Zone of skin (tissue), 1 donor: ENCODE measurements around the genes UGT8, SYNPO2 and FABP2.

DNA sequence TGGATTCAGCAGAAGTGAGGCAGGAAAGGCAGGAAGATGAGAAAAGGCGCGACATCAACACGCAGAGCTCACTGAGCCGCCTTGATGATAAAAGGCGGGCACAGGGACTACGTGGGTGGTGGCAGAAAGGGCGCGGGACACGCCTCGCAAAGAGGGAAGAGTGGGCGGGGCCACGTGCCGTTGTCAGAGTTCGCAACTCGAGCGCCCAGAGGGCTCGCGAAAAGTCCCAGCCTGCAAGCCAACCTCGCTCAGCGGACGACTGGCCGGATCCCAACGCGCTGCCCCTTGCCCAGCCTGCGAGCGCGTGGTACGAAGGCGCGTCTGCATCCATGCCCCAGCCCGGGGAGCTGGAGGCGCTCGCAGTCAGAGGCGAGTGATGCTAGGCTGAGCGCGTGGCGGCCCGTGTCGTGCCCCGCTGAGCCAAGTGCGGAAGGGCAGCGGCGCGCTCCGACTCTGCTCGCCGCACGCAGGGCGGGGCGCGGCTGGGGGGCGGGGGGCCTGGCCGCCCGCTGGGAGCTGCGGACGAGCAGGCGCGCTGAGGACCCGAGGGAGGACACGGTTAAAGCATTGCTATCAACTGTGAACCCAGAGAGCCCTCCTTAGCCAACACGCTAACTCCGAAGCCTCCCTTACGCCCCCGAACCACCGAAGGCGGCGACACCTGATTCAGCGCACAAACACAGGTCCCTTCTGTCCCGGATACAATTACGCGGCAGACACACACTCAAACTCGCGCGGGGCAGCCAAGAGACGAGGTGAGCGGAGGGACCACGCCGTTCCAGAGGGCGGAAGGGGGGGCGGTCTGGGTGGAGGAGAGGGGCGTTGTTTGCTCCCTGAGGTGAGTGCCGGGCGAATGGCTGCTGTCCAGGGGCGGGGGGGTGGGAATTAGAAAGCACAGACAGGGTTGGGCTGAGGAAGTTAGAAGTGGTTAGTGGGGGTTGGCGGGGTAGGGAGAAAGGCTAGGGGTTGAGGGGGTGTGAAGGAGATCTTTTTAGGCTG lies at the start of gene UGT8:
TSS of gene UGT8 (plus strand) at position 588 of the 999 bp plus-strand sequence.
- RRBS, result 2% methylated on average over 8 of the region's 85 CpGs

GRCh38 chr4:117325308-117325727 lies 239.9 kb upstream of the TRAM1L1 start:
- RRBS, result no CpG with 5 or more reads among the region's 2 CpGs

- RRBS, result 3% methylated on average over 27 of the region's 76 CpGs
Observed at GRCh38 chr4:118032994-118033806, 1.1 kb upstream of the NDST3 start.

GRCh38 chr4:118277217-118277749 lies 75.5 kb downstream of the PRSS12 start:
- RRBS, result no CpG with 5 or more reads among the region's 4 CpGs

DNA sequence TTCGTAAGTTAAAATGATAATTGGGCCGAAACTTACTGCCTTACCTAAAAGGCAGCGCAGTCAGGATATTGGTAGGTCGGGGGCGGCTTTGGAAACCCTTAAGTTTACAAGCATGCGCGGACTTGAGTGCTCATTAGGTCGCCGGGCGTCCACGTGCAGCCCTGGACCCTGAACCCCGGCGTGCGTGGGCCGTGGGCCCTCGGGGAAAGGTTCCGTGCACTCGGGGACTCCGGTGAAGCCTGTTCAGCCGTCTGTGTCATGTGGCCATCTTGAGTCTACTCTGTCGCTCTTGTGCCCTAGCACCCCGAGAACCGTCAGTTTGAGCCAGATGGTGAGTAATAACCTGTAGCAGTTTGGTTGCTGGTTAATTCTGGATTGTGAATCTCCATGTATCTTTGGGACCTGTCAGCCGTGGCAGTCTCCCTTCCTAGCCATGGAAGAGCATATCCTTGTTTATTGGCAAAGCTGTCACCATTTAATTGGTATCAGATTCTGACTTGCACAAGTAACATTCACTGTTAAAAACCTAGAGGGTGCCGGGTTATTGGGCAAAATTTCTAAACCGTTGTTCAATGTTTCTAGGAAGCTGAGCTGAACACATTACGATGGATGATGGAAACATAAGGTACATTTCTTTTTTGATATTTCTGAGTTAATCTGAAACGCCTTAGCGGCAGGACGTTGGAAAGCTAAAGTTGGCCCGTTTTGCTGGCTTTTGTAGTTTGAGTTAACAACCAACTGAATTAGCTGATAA lies 73.8 kb downstream of the PRSS12 start:
- RRBS, result under 1% methylated on average over 8 of the region's 31 CpGs

DNA sequence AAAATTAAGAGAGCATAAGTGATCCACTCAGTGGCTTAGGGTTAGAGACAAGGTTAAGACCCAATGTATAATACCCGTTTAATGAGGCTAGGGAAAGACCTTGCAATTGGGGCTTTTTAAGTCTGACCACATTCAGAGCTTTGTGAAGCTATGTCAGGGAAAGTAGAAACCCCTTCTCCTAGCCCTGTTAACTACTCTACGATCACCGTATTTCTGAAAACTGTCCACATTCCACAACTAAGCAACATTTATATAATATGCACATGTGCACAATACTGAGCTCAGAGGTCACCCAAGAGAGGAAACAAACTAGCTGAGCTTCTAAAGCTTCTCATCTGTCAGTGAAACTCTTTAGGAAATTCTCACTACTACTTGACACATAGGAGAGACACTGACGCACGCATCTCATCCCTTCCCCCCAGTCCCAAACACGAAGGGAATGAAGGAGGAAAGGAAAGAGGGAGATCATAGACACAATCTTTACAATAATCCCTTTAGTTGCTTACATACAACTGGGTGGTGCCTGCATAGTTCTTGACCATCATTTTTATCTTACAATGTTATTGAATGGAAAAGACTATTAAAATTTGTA lies 56.2 kb downstream of the METTL14 start:
- RRBS, result no CpG with 5 or more reads among the region's 6 CpGs

- RRBS, result no CpG with 5 or more reads among the region's 4 CpGs
Observed at GRCh38 chr4:118757787-118758450, 72.7 kb downstream of the METTL14 start.

GRCh38 chr4:118821493-118822063 lies 14.3 kb downstream of the SEC24D start:
- RRBS, result no CpG with 5 or more reads among the region's 3 CpGs

GRCh38 chr4:118834830-118835553 lies 934 bp downstream of the SEC24D start:
- RRBS, result no CpG with 5 or more reads among the region's 13 CpGs

- RRBS, result no CpG with 5 or more reads among the region's 30 CpGs
Observed at GRCh38 chr4:118888557-118889328, at the start of gene SYNPO2. TSS of gene SYNPO2 (plus strand) at chr4:118888854.

DNA sequence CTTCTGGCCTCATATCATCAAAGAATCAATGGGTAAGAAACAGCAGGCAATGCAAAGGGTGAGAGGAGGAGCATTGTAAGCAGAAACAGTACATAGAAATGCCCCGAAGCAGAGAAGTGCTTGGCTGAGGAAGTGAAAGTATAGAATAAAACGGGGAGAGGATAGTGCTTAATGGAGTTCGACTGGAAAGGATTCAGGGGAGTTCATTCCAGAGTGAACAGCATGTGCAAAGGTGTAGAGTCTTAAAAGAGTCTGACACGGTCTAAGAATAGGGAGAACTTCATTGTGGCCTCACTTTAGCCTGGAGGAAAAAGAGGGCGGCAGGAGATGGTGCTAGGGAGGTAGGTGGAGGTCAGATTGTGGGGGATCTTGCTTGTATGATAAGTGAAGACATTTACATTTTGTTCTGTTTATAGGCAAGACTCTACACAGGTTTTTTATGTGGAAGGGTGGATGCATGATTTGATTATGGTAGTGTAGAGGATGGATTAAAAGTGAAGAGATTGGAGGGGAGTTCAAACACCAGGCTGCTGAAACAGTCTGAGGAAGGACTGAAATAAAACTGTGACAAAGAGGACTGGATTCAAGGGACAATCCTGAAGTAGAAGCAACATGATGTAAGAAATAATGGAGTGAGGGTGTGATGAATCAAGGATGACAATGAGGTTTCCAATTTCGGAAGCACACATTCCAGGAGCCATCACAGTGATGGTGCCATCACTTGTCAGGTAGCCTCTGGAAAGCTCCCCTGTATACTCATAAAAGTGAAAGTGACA lies 103.3 kb downstream of the SYNPO2 start:
- RRBS, result no CpG with 5 or more reads among the region's 6 CpGs

DNA sequence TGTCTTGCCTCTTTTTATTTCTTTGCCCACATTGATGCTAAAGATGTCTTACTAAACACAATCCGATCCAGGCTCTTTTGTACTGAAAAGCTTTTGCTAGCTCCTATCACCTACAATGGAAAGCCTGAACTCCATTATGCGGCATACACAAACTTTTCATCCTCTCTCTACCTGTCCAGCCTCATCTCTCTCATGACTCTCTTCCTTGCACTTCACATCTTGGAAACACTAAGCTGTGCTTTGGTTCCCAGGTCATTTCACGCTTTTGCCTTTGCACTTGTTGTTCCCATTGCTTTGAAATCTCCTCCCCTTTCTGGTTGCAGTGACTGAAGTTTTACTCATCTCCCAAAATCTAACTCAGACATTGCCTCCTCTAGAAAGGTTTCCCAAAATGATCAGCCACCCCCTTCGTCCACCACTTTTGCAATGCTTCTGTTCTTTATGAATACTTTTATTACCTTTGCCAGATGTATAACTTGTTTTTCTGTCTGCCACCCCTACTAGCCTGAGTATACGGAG lies 107.3 kb downstream of the SYNPO2 start:
- RRBS, result no CpG with 5 or more reads among the region's 5 CpGs

- RRBS, result no CpG with 5 or more reads among the region's 1 CpG
Observed at GRCh38 chr4:119097384-119097972, 38.2 kb upstream of the MYOZ2 start.

GRCh38 chr4:119137924-119138604 lies 2.4 kb downstream of the MYOZ2 start:
- RRBS, result no CpG with 5 or more reads among the region's 2 CpGs

DNA sequence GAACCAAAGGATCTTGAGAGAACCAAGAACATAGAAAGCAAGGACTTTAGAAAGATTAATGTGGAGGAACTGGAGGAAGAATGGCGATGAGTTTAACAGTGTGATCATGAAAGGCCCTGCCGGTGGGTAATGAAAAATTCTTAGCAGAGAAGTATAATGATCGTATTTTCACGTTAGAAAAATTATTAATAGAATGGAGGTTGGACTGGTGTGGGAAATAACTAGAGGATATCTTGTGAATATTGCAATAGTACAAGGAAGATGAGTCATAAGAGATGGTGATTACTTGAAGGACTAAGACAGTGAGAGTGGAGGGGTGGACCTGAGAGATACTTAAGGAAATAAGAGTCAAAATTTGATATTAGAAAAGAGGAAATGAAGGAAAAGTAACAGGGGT lies 1.8 kb upstream of the USP53 start:
- RRBS, result no CpG with 5 or more reads among the region's 4 CpGs

DNA sequence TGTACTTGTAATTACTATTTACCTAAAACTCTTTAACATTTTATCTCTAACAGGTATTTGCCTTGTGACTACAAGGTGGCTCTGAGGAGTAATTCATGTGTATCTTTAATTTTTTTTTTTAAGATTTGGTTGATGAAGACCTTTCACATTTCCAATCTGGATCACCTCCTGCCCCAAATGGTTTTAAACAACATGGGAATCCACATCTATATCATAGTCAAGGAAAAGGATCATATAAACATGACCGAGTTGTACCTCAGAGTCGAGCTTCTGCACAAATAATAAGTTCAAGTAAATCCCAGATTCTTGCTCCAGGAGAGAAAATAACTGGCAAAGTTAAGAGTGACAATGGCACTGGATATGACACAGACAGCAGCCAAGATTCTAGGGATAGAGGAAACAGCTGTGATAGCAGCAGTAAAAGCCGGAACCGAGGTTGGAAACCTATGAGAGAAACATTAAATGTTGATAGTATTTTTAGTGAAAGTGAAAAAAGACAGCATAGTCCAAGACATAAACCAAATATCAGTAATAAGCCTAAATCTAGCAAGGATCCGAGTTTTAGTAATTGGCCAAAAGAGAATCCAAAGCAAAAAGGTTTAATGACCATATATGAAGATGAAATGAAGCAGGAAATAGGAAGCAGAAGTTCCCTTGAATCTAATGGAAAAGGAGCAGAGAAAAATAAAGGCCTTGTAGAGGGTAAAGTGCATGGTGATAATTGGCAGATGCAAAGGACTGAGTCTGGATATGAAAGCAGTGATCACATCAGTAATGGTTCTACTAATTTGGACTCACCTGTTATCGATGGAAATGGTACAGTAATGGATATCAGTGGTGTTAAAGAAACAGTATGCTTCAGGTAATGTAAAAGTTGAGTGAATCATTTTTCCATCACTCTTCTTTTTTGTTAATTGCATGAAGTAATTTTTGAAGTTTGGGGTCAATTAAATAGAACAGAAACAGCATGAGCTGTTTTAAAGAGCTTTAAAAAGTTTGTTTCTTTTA lies 29.0 kb downstream of the C4orf3 start:
- RRBS, result no CpG with 5 or more reads among the region's 6 CpGs

DNA sequence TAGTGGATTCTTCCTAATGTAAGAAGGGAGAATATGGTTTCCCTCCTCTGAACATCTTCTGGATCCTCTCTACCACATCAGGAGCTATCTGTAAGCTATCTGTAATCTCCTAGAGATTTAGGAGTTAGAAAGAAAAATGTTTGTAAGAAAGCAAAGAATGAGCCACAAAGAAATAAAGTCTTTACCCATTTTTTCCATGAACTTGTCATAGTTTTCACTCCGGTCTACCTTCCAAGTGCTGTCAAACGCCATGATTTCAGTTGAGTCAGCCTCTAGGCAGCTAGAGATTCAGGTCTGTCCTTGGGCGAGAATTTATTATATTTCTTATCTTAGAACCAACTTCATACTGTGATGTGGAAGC lies at the start of gene FABP2:
TSS of gene FABP2 (minus strand) at position 288 of the 361 bp plus-strand sequence.
- RRBS, result no CpG with 5 or more reads among the region's 3 CpGs

DNA sequence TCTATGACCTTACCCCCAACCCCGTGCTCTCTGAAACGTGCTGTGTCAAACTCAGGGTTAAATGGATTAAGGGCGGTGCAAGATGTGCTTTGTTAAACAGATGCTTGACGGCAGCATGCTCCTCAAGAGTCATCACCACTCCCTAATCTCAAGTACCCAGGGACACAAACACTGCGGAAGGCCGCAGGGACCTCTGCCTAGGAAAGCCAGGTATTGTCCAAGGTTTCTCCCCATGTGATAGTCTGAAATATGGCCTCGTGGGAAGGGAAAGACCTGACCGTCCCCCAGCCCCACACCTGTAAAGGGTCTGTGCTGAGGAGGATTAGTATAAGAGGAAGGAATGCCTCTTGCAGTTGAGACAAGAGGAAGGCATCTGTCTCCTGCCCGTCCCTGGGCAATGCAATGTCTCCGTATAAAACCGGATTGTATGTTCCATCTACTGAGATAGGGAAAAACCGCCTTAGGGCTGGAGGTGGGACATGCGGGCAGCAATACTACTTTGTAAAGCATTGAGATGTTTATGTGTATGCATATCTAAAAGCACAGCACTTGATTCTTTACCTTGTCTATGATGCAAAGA lies 74.6 kb upstream of the FABP2 start:
- RRBS, result no CpG with 5 or more reads among the region's 13 CpGs